ENCODE measurements around the gene HAPLN3.

DNA sequence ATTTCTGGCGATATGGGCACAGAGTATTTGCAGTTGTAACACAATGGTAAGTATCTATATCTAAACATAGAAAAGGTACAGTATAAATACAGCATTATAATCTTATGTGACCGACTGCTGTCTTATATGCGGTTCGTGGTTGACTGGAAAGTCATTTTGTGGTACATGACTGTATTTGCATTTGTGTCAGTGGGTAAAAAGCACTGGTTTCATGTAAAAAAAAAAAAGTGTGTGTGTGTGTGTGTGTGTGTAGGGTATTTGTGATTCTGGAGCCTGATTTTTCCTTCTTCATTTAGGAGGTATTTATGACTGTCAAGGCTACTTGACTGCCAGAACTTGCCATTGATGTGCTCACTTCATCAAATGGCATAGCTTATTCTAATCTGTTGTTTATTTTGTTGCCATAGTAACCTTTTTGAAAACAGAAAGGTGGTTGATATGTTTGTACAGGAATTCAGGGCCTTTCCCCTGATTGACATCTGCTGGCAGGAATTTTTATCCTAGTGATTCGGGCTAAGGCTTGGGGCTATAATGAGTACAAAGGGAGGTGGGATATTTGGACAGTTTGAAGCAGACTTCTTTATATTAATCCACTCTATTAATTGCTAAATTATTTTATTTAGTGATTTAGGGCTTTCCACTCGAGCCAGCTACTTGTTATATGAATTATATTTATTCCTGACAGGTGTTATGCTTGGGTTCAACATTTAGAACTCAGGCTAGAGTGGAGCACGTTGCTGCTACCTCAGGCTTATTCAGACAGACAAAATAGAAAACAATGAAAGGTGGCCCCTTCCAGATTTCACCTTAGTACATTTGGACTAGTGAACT is 63.4 kb downstream of the AKAP13 start:
- PRO-cap, result no peak

DNA sequence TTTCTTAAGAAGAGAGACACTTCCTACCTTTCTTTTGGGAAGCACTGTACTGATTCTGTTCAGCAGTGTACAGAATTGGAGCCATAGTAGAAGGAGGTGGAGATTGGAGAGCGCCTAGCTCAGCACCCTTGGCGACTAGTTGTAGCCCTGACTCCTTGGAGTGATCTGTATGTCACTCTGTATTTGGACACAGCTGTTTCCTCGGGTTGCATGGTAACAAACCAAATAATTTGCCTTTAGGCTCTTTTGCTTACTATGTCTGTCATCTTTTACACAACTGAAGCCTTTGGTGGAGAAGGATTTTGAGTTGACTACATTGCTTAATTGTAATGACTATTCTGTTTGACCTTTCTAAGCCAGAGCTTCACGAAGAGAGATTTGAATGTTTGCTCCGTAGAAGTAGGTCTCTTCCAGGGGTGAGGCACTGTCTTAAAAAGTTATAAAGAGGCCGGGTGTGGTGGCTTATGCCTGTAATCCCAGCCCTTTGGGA is 77.1 kb downstream of the AKAP13 start:
- PRO-cap, result bidirectional peak, plus-strand start at position 289 of the sequence, minus-strand start at position 137 of the sequence

DNA sequence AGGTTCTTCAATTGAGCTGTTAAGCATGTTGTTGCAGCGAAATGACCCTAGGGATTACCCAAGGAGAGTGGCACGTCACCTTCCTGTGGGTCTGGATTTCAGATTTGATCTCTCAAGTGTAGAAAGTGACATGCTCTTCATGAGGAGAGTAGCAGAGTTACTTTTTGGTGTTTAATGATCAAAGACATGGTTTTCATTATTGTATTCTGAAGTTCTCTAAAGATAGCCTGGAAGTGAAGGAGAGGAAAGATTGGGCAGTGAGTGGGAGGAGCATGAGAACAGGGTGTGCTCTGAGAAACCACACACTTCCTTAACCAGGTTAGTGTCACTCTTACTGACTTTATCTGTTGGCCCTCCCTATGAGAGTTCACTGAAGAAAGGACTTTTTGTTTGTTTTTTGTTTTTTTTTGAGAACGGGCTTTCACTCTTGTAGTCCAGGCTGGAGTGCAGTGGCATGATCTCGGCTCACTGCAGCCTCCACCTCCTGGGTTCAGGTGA is 153.7 kb downstream of the AKAP13 start:
- PRO-cap, result no peak

DNA sequence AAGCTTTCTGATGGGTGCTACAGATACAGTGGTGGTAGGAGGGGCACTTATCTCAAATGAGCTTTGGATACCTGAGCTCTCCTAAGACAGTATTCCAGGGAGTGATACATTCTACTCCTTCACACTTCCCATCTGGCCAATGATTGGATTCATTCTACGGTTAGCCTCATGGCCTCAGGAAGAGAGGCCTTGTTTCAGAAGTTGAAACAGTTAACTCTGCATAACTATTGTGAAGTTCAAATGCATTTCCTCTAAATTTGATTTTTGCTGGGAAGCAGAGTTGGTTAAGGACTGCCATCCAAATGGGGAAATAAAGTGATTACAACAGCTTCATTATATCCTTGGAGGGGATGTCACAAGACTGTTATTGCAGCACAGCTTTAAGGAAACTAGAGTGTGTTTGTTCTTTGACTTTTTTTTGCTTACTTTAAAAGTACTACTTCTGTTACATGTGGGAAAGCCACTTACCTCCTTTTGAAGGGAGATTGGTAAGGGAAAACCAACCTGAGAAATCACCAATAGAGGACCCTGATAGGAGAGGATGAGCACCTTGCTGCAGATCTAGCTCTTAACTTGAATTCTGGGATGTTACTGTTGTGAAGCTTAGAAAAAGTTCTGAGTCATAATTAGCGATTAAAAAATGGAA is 164.8 kb downstream of the AKAP13 start:
- PRO-cap, result no peak

- PRO-cap, result bidirectional peak, plus-strand start at chr15:85580552, minus-strand start at chr15:85580410
Measured at GRCh38 chr15:85579916-85580720, 199.7 kb downstream of the AKAP13 start.

DNA sequence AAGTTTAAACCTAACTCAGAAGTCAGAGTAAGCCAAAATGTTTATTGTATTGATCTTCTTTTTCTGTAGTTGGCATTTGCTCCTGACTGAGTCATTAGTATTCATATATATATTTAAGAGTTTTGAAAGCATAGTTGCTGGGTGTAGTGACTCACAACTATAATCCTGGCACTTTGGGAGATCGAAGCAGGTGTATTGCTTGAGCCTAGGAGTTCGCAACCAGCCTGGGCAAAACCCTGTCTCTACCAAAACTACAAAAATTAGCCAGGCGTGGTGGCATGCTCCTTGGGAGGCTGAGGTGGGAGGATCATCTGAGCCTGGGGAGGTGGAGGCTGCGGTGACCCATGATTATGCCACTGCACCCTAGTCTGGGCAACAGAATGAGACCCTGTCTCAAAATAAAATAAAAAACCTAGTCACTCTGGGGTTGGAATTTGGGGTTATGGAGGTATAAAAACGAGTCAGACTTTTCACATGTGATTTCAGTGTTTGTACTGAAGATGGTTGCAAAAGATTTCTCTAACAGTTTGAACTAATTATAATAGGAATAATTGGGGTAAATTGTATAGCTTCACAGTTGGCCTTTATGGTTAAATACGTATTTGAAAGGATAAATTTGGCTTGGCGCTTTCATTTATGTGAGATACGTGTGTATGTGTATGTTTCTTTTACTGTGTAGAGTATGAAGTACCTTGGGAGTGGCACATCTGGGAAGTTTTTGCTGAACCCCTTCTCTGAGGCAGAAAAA is 198.4 kb downstream of the KLHL25 start:
- PRO-cap, result no peak

- PRO-cap, result unidirectional peak, minus-strand start at chr15:85707162
Measured at GRCh38 chr15:85706650-85707535, 87.8 kb downstream of the KLHL25 start.

- PRO-cap, result no peak
Measured at GRCh38 chr15:85778231-85778967, 16.3 kb downstream of the KLHL25 start.

DNA sequence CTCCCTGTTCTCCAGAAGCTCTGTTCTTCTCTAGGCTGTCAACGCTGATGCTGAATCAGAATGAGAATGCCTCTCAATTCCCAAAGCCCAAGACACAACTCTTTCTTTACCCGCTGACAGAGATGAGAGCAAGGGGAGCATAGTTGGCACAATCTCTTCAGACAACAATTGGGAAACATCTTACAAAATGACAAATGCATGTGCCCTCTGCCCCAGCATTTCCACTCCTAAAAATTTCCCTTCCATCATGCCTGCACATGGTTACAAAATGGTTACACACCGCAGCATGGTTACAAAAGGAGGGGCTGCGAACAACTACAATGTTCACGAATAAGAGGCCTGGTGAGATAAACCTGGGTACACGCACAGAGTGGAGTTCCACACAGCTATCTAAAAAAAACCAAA is 14.1 kb downstream of the KLHL25 start:
- PRO-cap, result no peak

GRCh38 chr15:86769005-86769378 is 689.3 kb downstream of the AGBL1 start:
- PRO-cap, result no peak

- PRO-cap, result no peak
Measured at GRCh38 chr15:88255594-88255907, 988 bp downstream of the NTRK3 start.

DNA sequence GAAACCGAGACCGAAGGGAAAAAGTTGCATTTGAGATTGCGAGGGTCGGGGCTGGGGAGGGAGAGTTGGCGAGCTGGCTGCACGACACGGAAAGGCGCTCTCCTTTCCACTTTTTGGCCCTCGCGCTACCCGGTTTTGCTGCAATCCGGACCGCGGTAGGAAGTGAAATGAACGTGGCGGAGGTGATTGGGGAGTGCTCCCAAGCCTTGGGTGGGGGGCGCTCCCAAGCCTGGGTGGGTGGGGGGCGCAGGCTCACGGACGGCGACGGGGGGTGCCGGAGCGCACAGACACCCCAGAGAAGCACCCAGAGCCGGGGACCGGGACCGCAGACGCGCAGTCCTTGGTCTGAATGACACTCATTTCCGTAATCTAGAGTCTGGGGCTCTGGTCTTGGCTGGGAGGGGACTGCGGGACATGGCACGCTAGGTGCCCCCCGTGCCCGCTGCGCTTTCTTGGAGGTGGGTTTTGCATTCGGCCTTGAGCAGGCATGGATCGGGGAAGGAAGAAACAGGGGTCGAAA is 582 bp upstream of the NTRK3 start:
- PRO-cap, result no peak

GRCh38 chr15:88375198-88375798 is 91.9 kb downstream of the MRPL46 start:
- PRO-cap, result no peak

- PRO-cap, result no peak
Measured at GRCh38 chr15:88400921-88401524, 66.2 kb downstream of the MRPL46 start.

GRCh38 chr15:88621858-88622651 is 915 bp downstream of the AEN start:
- PRO-cap, result bidirectional peak, plus-strand start at chr15:88622421, minus-strand start at chr15:88622325

- PRO-cap, result no peak
Measured at GRCh38 chr15:88659532-88660102, 20.8 kb downstream of the ISG20 start.

DNA sequence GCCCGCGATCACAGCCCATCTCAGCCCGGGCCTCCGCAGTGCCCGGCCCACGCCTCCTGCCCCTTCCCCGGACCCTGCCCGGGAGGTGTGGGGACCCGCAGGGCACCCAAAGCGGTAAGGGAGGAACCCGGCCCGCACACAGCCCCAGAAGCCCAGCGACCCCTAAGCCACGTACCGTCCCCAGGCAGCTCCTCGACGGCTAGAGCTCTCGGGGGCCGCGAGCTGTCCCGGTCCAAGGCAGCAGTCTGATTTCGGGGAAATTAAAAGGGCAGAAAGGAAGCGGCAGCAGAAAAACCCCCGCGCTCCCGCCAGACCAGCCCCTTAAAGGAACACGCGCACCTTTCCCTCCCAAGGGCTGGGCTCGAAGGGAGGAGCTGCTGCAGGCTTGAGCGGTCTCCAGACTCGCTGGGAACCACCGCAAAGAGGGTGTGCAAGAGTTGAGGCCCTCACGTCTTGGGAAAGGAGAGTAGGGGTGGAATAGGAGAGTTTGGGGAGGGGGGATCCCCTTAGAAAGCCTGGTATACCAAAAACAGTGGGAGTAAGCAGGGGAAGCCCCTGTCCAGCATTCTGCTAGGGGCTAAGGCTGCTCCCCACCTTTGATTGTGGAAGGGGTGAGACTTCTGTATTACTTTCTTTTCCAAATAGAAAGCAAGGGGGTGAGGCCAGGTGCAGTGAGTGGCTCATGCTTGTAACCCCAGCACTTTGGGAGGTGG is at the start of gene HAPLN3:
TSS of gene HAPLN3 (minus strand) at position 261 of the 713 bp plus-strand sequence.
- PRO-cap, result unidirectional peak, minus-strand start at position 247 of the sequence

- PRO-cap, result no peak
Measured at GRCh38 chr15:89052513-89052828, 35.8 kb upstream of the ABHD2 start.

GRCh38 chr15:89132613-89133617 is 44.7 kb downstream of the ABHD2 start:
- PRO-cap, result no peak

DNA sequence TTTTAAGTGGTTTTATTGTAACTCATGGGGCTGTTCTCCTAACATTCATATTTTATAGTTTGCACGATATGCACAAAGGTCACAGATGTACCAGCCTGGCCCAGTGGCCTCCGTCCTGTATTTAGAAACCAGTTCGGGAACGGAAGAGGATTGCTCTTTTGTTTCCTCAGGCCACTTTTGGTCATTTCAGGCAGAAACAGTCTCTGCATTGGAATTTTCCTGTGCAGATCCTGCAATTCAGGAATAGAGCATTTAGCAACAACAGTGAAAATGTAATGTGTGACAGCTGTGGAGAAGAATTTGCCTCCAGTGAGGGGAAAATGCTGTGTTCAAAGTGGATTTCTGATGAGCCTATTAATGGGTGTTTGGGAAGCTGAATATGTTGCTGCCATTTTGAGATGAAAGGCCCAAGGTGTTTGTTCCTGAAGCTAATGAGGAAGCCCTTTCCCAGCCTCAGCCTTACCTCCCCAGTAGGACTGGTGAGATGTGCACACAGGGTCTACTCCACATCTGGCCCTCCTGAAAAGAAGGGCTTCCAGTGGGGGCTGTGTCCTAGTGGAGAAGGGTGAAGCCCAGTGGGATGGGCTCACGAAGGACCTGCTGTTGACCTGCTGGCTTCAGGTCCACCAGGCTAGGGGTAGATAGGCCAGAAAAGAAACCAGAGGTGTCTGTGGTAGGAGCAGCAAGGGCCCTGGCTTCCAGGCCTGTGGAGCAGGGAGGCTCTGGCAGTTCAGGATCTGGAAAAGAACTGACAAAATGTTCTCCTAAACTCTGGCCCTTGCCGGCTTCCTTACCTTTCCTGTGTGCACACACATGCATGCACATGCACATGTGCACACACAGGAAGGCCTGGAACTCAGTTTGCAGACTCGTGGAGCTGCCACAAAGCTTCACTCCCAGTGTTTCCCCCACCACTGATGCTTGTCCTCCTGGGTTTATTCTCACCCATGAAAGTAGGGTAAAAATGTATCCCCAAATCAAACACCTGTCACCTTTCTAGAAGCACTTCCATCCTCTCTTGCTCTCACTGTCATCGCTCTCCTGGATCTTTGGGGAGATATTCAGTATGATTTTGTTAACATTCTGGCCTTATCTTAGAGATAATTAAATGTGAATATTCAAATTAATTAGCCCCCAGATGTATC is 49.5 kb downstream of the ABHD2 start:
- PRO-cap, result no peak

Data from duodenum (tissue), 1 donor.